ENCODE results near the gene HILPDA.

DNA sequence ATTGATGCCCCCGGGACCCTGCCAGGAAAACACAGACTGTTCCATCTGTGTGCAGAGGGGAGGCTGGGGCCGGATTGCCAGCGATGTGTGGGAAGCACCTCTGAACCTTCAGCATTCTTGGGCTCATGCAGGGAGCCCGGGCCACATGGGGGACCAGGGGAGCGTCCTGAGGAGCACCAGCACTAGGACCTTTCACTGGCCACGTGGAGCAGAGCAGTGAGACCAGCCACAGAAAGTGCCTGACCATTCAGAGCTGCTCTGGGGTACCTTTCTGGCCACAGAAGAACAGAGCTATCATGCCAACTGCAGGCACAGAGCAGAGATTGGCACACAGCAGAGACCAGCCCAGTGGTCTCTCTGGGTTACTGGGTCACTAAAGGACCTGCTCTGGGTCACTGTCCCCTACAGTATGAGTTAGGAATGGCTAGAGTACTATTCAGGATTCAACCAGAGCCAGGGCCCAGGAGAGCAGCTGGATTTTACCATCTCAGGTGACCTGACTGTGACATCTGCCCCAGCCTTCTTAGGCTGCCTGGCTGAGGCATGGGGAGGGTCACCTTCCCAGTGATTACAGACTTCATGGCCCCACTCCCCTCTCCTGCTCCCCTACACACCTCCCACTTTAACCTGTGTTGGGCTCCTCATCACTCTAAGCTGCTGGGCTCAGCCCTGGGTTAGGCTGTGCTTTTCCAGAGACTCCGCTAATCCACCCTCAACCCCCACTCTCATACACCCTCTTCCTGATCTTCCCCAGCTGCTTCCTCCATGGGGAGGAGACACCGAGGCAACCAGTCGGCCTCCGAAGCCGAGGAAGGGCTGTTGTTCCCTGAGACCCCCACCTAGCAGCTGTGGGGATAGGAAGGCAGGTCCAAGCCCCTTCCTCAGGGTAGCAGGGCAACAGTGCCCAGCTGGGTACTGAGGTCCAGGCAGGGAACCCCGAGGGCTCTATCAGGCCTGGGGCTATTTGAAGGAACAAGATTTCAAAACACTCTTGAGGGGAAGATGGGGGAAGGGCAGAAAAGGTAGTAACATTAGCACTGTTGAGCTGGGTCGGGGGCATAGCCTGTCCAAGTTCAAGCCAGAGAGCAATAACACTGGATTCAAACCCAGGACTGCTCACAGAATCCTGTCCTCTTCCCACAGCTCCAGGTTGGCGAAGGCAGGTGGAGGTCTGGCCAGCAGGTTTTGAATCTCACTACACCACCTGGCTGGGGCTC lies 2.1 kb downstream of the IMPDH1 start:
- PRO-cap: no peak

GRCh38 chr7:128431180-128431600 lies 21.4 kb upstream of the IMPDH1 start:
- PRO-cap: no peak

GRCh38 chr7:128455381-128456594 lies at the start of gene HILPDA:
TSS of gene HILPDA (plus strand) at chr7:128455878.
- PRO-cap: bidirectional peak, plus-strand start at chr7:128455878, minus-strand start at chr7:128455665

DNA sequence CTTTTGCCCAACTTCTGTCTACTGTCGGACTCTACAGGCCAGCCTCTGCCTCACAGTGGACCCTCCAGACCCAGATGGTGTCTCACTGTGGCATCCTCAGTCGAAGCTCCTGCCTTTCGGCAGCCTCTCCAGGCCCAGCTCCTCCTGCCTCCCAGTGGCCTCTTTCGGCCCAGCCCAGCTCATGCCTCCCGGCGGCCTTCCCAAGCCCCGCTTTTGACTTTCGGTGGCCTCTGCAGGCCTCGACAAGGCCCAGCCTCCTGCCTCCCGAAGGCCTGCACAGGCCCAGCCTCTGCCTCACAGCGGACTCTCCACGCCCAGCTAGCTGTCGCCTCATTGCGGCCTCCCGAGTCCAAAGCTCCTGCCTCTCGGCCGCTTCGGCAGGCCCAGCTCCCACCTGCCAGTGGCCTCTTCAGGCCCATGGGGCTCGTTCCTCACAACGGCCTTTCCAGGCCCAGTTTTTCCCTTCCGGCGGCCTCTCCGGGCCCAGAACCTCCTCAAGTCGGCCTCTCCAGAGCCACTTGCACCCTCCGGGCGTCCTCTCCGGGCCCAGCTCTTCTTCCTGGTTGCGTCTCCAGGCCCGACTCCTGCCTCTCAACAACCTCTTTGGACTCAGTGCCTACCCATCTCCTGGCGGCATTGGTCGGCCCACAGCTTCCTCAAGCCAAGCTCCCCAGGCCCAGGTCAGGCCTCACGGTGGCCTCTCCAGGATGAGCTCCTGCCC lies 19.5 kb upstream of the GARIN1A start:
- PRO-cap: no peak

DNA sequence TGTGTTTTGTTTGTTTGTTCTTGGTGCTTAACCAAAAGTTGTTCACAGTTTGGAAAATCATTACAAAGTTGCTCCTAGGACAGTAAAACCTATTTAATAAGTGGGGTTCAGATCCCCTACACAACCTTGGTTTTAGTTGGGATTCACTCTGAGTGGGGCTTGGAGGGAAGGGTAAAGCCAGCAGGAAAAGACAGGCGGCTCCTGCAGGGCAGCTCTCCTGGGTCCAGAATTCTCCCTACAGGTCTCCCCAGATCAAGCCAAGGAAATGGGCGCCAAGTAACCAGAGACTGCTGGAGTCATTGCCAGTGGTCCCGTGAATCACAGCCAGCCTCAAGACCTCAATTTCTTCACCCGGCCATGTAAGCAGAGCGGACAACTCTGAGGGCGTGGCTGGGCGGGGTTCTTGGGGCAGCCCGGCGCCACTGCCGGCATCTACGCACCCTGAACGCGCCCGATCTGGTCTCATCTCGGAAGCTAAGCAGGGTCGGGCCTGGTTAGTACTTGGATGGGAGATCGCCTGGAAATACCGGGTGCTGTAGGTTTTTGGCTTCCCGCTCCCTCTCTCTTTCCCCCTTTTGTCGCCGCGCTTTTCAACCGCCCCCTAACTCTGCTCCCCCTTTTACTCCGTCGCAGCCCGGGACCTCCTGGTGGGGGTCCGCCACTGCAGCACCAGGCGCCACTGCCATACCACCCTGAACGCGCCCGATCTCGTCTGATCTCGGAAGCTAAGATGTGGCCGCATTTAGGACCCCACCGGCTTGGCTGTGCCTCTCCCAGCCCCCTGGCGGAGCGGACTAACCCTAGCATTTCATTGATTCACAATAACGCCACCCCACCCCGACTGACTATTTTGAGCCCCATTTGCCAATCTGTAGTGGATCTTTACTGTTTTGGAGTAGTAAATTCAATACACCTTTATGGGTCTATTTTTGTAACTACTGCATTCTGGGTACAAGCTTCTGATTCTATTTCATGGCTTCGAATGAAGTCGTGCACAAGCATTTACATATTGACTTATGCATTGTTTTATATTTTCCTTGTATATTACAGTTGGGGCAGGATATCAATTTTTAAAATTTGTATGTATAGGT lies 17.8 kb upstream of the GARIN1B start:
- PRO-cap: no peak

DNA sequence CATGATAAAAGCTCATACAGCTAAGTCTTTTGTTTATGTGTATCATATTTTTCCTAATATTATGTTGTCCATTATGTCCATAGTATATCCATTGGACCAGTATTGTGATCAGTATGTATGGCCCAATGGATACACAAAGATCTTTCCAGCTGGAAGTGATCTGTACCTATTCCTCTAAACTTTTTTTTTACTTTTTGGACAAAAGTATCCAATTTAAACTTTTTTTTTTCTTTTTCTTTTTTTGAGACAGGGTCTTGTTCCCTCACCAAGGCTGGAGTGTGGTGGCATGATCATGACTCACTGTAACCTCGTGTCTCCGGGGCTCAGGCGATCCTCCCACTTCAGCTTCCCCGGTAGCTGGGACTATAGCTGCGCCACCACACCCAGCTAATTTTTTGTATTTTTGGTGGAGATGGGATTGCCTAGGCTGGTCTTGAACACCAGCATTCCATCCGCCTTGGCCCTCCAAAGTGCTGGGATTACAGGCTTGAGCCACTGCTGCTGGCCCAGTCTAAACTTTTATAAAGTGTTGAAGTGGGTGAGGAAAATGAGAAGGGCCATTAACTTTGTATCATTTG lies 4.2 kb downstream of the CALU start:
- PRO-cap: unidirectional peak, minus-strand start at position 278 of the sequence

- PRO-cap: no peak
Observed at GRCh38 chr7:128756970-128757826, 18.0 kb downstream of the CALU start.

DNA sequence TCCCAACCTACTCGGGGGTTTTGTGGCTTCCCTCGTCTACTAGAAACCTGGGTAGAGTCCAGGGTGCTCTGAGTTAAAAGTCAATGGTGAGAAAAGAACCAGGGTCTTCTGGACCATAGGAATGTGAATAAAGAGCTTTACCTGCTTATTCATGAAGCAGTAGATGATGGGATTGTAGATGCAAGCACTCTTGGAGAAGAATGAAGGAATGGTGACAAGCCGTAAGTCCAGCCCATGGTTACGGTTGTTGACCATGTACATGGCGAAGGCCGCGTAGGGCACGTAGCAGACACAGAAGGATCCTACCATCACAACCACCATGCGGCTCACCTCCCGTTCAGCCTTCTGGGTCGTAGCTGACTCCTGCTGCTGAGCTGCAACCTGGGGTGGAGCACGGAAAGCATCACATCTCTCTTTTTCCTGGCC lies 2.1 kb downstream of the OPN1SW start:
- PRO-cap: no peak

- PRO-cap: bidirectional peak, plus-strand start at chr7:128791463, minus-strand start at chr7:128791318
Observed at GRCh38 chr7:128790435-128791596, 952 bp upstream of the CCDC136 start.

GRCh38 chr7:128812477-128812999 lies 17.7 kb upstream of the FLNC start:
- PRO-cap: no peak

DNA sequence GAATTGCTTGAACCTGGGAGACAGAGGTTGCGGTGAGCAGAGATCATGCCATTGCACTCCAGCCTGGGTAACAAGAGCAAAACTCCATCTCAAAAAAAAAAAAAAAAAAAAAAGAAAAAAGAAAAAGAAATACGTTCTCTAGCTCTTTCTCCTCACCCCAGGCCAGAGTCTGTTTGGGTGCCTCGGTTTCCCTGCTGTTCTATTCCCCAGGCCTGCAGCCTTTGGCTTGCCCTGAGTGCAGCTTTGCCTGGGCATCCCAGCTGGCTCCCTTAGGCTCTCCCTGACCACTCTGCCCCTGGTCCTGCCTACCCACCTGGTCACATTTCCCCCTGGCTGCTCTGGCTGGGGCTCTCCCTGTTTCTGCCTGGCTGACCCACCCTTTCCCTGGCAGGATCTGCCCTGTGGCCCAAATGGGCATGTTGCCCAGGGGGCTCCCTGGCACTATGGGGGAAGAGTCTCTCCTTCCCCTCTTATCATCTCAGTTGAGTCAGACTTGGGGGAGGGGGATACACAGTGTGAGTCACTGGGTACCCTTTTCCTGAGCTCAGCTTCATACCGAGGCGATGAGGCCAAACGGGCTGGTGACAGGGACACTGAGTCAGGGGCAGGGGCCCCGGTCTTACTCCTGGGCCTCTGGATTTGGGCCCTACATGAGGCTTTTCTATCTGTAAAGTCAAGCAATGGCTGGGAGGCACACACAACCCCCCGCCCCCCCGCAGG lies 915 bp upstream of the FLNC start:
- PRO-cap: unidirectional peak, plus-strand start at position 553 of the sequence

DNA sequence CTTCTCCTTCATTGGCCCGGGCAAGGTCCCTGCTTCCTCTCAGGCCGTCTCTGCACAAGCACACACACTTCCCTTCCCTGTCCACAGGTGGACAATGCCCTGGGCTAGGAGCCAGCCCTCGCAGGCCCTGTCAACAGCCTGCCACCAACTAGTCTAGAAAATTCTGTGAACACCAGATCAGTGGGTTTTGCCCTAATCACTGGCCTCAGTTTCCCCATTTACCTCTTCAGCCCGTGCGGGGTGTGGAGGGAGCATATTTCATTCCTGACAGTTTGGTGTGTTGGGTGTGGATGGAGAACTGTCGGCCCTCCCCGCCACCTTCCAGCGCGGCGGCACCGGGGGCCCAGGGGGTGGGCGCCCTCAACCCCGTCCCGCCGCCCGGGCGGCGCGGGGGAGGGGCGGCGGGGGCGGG lies 349 bp upstream of the FLNC start:
- PRO-cap: bidirectional peak, plus-strand start outside the sequence, minus-strand start at position 387 of the sequence

DNA sequence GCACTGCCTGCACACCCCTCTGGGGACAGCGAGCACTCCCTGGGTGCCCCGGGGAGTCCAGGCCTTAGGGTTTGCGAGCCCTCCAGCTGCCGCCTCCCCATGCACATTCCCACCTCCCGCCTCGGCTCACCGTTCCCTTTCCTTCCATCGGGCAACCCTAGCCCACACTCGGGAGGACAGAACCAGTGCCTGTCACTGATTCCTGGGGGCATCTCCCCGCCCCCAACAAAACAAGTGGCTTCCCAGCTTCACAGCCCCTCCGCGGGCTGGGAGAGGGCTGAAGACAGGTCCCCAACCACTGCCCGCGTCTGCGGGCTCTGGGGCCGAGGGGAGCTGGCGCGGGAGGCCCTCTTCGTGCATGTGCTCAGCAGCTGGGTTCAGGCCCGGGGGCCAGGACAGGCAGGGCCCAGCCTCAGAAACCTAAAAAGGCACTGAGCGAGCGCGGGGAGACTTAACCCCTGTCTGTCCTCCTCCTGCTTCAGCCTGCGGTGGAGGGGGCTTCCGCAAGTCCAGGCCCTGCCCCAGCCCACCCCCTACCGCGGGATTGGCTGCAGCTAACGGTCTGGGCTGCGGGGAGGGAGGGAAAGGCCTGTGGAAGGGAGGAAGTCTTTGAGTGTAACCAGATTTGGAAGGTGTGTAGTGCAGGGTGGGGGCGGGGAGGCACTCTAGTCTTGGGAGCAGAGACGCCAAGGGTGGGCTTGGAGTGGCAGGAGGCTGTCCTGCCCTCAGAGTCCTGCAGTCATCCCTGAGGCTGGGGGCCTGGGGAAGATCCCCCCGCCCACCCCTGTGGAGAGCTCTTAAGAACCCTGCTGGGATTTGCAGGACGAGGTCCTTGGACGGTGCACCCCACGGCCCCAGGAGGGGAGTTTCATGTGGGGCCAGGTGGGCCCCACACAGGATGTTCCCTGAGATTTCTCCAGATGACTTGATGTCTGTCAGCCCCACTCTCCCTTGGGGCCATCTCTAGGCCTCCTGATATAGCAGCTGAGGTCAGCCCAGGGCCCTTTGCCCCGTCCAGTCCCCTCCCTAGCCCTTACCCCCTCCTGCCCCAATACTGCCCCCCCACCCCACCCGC lies 1.3 kb downstream of the FLNC start:
- PRO-cap: bidirectional peak, plus-strand start at position 622 of the sequence, minus-strand start at position 485 of the sequence; bidirectional peak, plus-strand start outside the sequence, minus-strand start at position 964 of the sequence

DNA sequence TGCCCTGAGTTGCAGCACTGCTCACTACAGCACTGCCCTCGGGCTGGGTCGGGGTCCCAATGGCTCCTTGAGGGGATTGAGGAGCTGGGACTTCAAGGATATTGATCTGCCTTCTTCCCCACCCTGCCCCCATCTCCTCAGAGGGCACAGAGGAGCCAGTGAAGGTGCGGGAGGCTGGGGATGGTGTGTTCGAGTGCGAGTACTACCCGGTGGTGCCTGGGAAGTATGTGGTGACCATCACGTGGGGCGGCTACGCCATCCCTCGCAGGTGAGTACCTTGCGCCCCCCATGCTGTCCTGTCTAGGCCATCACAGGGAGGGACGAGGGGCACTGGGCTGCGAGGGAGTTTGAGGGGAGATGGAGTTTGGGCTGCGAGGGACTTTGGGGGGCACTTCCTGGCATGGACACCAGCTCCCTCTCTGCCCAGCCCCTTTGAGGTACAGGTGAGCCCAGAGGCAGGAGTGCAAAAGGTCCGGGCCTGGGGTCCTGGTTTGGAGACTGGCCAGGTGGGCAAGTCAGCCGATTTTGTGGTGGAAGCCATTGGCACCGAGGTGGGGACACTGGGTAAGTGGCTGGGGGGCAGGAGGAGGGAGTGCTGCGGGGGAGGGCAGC lies 10.3 kb downstream of the FLNC start:
- PRO-cap: no peak

- PRO-cap: no peak
Observed at GRCh38 chr7:128841019-128841787, 11.0 kb downstream of the FLNC start.

- PRO-cap: no peak
Observed at GRCh38 chr7:128844684-128845288, 14.6 kb downstream of the FLNC start.

DNA sequence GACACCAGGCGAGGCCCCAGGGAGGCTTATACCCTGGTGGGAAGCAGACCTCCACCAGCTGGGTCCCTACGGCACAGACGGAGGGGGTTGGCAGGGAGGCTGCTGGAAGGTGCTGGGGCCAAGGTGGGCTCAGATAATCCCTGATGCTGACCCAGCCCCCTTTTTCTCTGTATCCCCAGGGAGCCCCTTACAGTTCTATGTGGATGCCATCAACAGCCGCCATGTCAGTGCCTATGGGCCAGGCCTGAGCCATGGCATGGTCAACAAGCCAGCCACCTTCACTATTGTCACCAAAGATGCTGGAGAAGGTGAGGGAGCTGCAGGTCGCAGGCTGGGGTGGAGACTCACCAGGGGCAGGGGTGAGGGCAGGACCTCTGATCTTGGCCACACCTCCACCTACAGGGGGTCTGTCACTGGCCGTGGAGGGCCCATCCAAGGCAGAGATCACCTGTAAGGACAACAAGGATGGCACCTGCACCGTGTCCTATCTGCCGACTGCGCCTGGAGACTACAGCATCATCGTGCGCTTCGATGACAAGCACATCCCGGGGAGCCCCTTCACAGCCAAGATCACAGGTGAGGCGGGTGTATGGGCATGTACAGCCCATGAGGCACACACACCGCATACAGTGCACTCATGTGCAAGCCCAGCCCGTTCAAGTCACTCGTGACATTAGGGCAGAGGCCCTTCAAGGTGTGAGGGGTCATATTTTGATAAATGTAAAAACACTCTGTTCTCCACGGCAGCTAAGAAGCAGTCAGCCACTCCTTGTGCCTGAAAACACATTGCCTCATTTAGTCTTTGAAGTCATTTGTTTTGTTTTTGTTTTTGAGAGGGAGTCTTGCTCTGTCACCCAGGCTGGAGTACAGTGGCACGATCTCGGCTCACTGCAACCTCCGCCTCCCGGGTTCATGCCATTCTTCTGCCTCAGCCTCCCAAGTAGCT lies 11.3 kb upstream of the ATP6V1F start:
- PRO-cap: no peak

DNA sequence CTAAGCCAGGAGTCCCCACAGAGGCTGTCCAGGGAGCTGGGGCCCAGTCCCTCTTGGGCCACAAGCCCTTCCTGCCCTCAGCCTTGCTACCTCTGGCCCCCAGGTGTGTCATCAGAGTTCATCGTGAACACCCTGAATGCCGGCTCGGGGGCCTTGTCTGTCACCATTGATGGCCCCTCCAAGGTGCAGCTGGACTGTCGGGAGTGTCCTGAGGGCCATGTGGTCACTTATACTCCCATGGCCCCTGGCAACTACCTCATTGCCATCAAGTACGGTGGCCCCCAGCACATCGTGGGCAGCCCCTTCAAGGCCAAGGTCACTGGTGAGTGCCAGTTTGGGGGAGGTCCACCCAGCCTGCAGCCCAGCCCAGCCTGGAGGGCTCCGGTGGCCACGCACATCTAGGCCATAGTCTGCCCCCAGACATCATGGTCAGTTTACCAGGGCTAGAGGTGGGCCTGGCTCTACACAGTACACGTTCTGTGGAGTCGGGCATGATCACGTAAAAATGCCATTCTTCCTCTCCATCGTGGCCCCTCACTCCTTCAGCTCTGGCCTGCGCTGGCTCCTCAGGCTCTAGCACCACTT lies 5.5 kb upstream of the ATP6V1F start:
- PRO-cap: no peak

GRCh38 chr7:128868185-128868802 lies 2.2 kb downstream of the ATP6V1FNB start:
- PRO-cap: no peak

DNA sequence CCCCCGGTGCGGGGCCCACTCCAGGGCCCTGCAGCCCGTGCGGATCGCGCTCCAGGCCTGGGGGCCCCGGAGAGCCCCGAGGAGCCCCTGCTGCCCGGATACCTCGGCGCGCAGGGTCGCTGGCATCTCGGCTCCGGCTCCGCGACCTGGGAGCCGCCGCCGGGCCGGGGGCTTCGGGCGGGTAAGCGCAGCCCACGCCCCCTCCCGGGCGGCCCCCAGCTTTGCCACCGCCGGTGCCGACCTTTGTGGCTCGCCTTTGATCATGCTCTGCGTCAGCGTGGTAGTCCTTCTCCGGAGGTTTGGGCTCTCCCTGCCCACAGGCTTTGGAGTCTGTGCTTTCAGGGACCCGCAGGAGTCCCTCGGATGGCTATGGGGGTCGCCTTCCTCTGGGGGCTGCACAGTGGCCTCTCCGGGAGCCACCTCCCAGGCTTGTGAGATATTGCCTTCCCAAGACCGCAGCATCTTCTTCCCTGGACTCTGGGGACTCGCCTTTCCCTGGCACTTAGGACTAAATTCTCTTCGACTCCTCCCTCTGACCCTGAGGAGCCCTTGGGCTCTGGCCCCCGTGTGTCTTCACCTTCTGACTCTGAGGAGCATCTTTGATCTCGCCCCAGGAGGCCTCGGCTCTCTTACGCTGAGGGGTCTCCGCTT lies 3.8 kb downstream of the ATP6V1FNB start:
- PRO-cap: no peak

All from ascending aorta (tissue), 1 donor.